ENCODE results near the gene CD40LG.

GRCh38 chrX:135382201-135382686 lies 37.6 kb downstream of the ZNF449 start:
- PRO-cap: unidirectional peak, plus-strand start at chrX:135382525
- RAMPAGE, long total RNA: no peak

DNA sequence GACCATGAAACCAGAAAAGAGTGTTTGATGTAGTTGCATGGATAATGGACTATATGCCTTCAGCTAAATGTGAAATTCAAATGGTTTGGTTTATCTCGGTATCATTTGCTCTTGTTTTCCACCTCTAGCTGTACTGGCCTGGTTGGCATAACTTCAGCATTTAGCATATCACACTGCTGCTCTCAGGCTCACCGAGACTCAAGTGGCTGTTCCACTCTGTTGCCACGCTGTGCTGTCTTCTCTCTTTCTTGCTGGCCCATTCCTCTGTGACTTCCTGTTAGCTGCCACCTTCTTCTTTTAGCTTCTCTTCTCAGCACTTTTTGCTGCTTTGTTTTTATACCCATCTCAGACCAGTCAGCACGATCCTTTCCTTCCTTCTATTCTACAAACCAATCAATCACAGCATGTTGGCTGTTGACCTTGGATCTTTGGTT lies 23.9 kb downstream of the INTS6L start:
- PRO-cap: no peak
- RAMPAGE, long total RNA: no peak

- PRO-cap: no peak
- RAMPAGE, long total RNA: no peak
Measured at GRCh38 chrX:136047926-136048297, 62.7 kb downstream of the SLC9A6 start.

- PRO-cap: no peak
- RAMPAGE, long total RNA: no peak
Measured at GRCh38 chrX:136066768-136067702, 81.8 kb downstream of the SLC9A6 start.

DNA sequence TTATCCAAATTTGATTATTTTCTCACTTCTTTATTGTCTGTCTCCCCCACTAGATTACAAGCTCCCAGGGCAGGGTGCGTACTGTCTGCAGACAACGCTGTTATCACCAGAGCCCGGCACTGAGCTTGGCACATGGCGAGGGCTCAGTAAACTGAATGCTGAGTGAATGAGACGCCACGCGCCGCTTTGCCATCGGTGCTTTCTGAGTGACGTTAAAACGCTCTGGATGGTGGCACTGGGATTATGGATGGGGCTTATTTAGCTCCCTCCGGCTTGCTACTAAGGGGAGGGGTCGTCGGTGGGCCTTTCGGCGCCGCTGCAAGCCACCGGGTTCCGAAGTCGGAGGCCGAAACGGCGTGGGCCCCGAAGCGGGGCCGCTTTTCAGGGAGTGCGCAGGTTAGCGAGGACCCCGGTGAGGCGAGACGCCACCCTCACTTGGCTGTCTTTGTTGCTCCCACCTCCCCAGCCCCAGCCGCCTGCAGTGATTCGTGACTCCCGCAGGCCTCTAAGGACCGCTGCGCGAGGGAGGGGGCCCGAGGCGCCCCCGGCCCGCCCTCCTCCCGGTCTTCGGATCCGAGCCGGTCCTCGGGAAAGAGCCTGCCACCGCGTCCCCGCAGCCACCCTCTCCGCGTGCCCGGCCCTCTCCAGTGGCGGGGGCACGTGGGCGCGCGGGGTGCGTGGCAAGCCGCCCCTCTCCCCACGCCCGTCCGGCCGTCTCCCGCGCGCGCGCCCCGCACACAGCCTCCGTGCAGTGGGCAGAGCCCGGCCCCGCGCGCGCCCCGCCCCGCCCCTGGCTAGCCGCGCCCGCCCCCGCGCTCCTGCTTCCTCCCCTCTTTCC lies 50.0 kb upstream of the FHL1 start:
- PRO-cap: unidirectional peak, plus-strand start at position 154 of the sequence; bidirectional peak, plus-strand start outside the sequence, minus-strand start at position 718 of the sequence
- RAMPAGE, long total RNA: no peak

GRCh38 chrX:136149063-136149442 lies 47.8 kb upstream of the FHL1 start:
- PRO-cap: no peak
- RAMPAGE, long total RNA: no peak

DNA sequence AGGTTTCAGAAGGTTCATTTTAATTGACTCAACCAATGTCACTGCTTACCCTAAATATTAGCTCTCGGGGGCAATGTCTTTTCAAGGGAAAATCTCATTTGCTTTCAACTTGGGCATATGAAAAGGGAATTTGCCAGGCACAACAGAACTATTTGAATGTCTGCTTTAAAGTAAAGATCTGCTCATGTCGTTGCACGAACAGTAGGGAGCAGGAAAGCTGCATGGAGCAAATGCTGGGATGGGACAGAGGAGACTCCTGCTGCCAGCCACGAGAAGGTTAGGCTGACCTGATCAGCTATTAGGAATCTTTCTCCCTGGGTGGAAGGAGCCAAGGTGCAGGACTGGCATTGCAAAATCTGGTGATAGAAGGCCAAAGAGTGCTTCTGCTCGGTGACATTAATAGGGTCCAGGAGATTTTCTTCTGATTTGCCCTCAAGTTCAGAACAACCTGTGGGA lies 26.7 kb upstream of the FHL1 start:
- PRO-cap: no peak
- RAMPAGE, long total RNA: no peak

- PRO-cap: no peak
- RAMPAGE, long total RNA: no peak
Measured at GRCh38 chrX:136193590-136194207, 3.1 kb upstream of the FHL1 start.

DNA sequence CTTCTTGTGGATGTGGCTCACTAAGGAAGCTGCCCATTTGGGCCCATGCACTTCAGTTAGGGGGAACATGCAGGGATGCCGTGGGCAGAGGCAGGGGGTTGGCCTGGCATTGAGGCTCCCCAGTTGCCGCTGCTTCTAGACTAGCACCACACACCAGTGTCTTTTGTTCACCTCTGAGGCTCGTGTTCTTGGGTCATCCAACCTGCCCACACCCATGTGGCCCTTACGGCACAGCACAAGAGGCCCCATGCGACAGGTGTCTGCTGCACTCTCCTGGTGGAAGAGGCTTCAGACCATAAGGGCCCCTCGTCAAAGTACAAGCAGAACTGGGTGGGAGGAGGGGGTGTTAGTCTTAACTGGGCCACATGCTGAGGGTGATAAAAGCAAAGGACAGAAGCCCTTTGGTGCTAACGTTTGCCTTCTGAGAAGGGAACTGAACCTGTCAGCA lies 15.0 kb downstream of the FHL1 start:
- PRO-cap: no peak
- RAMPAGE, long total RNA: no peak

DNA sequence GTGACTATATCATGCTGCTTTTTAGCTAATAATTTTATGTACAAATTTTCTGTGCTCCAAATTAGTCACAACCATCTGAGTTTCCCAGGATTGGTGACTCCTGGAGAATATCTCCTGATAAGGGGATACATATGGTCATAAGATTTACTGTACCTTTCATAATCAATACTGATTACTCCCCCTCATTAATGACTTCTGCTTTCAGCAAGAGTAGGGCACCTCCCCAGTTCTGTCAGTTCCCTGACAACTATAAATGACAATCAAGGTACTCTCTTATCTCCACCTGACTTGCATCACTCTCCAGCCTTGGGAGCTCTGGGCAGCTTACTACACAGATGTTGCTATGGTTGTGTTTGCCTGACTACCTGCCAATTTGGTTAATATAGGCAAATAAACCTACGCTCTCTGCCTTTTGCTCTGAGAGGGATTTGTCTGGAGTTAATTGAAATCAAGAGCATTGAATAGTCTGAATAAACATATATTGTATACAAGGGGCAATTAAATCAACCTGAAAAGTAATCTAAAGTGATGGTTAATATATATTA lies 22.7 kb upstream of the MAP7D3 start:
- PRO-cap: no peak
- RAMPAGE, long total RNA: no peak

DNA sequence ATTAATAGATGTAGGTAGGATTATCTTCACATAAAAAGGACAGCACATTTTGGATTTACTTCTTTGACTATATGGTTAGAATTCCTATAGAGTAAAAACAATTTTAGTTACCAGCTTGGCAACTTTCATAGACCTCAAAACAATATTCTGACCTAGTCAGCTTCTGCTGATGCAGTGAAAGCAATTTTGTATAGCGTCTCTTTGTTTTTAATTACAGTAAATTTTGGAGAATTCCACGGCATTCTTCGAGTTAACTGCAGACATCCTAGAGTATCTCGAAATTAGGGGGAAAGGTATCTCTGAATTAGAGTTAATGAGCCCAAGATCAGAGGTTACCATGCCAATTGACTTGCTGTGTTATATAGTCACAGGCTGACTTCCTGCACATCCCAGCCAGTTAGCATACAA lies 3.6 kb downstream of the BRS3 start:
- PRO-cap: no peak
- RAMPAGE, long total RNA: no peak

DNA sequence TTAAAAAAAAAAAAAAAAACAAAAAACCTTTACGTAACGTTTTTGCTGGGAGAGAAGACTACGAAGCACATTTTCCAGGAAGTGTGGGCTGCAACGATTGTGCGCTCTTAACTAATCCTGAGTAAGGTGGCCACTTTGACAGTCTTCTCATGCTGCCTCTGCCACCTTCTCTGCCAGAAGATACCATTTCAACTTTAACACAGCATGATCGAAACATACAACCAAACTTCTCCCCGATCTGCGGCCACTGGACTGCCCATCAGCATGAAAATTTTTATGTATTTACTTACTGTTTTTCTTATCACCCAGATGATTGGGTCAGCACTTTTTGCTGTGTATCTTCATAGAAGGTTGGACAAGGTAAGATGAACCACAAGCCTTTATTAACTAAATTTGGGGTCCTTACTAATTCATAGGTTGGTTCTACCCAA lies at the start of gene CD40LG:
CD40LG (plus strand) TSS at position 114 of the 431 bp plus-strand sequence.
- PRO-cap: no peak
- RAMPAGE, long total RNA: no peak

DNA sequence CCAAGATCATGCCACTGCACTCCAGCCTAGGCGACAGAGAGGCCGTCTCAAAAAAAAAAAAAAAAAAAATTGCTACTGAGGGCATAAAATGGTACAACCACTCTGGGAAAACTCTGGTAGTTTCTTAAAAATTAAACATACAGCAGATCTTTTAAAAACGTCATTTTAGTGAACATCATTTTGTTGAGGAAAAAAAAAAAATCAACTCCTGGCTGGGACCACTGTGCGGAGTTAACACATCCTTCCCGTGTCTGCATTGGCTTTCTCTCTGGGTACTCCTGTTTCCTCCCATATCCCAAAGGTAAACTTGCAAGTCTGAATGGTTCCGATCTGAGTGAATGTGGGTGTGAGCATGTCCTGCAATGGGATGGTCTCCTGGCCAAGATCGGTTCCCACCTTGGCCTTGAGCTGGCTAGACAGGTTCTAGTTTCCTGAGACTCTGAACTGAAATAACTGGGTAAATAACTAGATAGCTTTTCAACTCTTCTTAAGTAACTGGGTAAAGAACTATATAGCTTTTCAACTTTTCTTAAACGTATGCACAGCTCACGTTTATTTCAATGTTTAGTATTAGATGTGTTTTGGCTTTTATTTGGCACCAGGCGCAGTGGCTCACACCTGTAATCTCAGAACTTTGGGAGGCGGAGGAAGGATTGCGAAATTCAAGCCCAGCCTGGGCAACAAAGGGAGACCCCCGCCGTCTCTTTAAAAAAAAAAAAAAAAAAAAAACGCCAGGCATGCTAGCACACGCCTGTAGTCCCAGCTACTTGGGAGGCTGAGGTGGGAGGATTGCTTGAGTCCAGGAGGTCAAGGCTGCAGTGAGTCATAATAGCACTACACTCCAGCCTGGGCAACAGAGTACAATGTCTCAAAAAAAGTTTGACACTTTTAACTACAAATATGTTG lies 14.1 kb downstream of the RBMX start:
- PRO-cap: no peak
- RAMPAGE, long total RNA: no peak

- PRO-cap: bidirectional peak, plus-strand start at chrX:136880893, minus-strand start at chrX:136880725
- RAMPAGE, long total RNA: no peak
Measured at GRCh38 chrX:136880832-136881213, 298 bp upstream of the RBMX start.

DNA sequence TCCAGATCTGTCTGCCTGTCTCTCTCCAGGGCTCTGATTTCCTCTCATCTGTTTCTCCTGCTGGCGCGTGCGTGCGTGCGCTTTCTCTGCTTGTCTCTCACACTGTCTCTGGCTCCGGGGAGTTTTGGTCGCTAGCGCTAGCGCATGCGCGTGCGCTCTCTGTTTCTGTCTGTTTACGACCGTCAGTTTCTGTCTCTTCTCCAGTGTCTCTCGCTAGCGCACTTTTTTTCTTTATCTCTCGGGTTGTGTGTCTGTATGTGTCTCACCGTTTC lies 1.9 kb downstream of the GPR101 start:
- PRO-cap: no peak
- RAMPAGE, long total RNA: no peak

GRCh38 chrX:137052144-137052510 lies 18.3 kb upstream of the GPR101 start:
- PRO-cap: unidirectional peak, minus-strand start at chrX:137052350
- RAMPAGE, long total RNA: no peak

DNA sequence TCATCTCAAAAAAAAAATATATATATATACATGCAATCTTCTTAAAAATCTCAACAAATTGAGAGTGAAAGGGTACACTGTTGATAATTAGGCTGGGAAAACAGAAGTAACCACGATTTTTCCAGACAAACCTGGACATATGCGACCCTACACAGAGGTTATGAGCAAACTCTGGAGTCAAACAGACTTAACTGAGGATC lies 85.2 kb downstream of the ZIC3 start:
- PRO-cap: unidirectional peak, minus-strand start at position 133 of the sequence
- RAMPAGE, long total RNA: no peak

DNA sequence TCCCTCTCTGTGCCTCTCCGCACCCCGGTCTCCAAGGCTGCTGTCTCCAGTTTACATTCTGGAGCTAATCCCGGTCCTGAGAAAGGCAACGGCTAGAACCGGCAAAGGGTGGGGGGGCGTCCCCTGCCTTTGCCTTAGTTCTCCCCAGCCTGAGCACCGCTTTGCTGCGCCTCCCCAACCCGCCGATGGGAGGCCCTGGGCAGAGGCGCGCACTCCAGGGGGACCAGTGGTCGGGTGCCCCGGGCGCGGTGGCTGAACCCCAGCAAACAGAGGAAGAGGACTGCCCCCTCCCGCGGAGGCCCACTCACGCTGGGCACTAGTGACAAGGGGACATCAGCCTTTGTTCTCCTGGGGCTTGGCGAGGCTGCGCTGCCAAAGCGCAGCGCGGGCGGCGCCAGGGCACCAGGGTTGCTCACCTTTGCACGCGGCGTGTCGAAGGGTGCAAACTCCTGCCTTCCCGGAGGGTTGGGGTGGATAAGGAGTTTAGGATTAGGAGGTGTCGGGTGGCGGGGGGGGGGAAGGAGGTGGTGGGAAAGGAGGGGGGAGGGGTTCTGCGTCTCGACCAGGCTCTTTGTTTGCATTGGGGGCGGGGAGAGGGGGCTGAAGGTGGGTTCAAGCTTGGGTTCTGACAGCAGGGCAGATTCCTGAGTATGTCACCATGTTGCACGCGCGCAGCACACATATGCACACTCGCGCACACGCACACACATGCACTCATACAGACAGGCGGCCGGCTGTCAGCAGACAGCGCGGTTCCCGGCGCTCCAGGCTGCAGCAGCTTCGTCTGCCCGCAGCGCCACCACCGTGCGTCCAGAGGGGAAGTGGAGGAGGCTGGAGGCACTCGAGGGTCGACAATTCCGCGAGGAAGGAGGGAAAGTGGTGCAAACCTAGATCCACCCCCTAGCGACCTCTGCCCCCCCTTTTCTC lies 327.3 kb upstream of the F9 start:
- PRO-cap: no peak
- RAMPAGE, long total RNA: no peak

- PRO-cap: no peak
- RAMPAGE, long total RNA: no peak
Measured at GRCh38 chrX:139213169-139213819, 317.2 kb upstream of the F9 start.

DNA sequence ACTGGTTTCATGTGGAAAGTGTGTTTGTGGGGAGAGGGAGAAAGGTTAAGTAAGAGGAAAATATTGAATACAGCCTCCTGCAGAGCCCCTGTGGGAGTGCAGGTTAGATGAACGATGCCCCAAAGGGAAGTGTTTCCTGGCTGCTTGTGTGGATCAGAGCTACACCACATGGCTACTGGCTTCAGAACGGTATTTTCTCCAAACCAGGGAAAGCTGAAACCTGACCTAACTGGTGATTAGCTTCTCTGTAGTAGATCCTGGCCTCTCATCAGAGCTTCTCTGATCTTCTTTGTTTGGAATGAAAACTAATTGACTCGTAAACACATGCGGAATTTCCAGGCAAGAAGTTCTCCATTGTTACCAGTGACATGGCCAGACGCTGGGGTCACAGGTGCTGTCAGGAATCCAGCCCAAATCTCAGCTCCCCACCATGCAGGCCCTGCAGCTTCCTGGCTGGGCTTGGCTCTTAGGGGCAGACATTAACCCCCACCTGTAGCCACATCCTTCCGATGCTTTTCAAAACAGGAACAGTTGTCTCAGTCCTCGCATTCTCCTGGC lies 305.6 kb upstream of the F9 start:
- PRO-cap: no peak
- RAMPAGE, long total RNA: no peak

Data from urinary bladder (tissue), 3 donors.